NB4 (cell line): Measurements from ENCODE around the genes ISX, APOL6 and APOL4.

DNA sequence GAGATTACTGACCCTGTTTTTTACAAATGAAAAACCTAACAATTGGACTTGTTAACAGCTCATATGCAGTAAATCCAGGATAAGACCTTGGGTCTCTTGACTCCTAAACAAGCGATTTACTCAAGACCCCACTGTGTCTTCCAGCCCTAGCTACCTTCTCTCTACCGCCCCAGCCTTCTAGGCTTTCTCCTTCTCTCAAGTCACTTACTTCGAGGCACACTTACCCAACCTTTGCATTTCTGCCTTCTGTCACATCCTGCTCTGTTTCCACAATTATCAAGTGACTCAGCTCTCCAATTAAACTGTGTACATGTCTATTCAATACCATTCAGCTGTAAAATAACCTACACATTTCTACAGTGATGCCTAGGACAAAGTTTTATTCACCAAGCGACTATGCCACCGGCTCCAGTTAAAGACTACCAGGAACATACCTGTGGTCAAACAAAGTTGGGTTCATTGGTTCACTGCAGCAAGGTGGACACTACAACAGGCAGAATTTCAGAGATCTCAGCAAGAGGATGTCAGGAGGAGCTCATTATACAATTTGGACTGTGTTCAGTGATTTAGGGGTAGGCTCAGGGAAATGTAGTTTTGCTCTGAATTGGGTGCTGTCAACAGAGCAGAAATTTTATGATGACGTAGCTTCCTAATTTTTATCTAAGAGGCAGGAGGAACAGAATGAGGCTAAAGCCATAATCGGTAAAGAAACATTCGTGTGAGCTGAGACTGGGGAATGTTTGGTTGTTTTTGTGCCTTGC lies 68.9 kb downstream of the LARGE1 start:
- RRBS: no CpG with 5 or more reads among the region's 8 CpGs

GRCh38 chr22:33864363-33865390 lies 55.6 kb downstream of the LARGE1 start:
- RRBS: no CpG with 5 or more reads among the region's 13 CpGs

- RRBS: no CpG with 5 or more reads among the region's 1 CpG
Measured at GRCh38 chr22:34775577-34775895, 290.4 kb upstream of the ISX start.

- RRBS: no CpG with 5 or more reads among the region's 2 CpGs
Measured at GRCh38 chr22:34932007-34932377, 134.0 kb upstream of the ISX start.

DNA sequence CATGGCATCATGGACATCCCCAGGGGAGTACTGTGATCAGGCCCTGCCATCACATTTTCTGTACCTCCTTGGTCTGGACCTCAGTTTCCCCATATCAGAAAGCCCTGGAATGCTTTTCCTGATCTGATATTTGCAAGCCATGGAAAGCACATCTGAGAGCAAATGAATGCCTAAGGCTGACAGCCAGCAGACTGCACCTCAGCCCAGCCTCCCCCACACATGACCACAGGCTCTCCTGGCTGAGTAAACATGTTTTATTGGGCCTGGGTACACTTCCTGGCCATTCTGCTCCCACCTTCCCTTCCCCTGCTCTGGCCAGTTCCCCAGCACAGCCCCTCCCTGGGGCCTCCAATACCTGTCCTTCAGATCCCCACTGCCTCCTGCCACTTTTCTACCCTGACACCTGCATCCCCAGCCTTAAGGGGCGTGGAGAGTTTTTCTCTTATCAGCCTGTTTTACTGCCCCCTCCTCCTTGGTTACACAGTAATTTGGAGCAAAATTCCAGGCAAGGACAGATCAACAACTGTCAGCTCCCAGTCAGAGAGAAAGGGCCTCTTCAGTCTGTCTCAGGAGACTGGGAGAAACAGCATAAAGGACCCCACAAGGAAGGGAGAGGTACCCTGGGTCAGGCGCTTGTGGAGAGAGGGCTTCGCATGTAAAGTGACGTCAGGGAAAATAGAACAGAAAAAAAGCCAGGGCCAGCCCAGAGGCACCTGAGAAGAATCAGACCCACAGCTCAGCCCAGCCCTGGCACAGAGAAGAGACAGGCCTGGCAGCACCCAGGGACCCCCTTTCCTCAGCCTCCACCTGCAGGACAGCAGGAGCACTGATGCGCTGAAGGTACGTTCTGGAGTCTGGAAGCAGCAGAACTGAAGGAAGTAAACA lies at the start of gene ISX:
Gene ISX, plus strand, starts transcription at position 536 of the 885 bp plus-strand sequence.
- RRBS: no CpG with 5 or more reads among the region's 6 CpGs

GRCh38 chr22:35133652-35134421 lies 67.9 kb downstream of the ISX start:
- RRBS: no CpG with 5 or more reads among the region's 18 CpGs

DNA sequence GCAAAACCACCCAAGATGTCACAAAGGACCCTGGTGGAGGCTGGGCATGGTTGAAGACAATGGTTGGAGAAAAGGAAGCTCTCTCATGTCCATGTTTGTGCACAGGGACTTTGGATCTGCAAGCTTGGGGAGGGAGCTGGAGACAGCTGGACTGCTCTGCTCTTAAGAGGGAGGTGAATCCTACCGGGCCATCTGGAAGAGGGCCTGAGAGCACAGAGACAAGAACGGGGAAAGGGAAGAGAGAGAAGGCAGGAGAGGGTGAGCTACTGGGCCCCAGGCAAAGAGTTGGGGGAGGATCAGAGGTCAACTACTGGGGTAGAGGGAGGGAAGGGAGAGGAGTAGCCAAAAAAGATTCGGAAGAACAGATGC lies 25.1 kb upstream of the HMOX1 start:
- RRBS: no CpG with 5 or more reads among the region's 3 CpGs

GRCh38 chr22:35426237-35427173 lies 26.6 kb downstream of the MCM5 start:
- RRBS: no CpG with 5 or more reads among the region's 12 CpGs

DNA sequence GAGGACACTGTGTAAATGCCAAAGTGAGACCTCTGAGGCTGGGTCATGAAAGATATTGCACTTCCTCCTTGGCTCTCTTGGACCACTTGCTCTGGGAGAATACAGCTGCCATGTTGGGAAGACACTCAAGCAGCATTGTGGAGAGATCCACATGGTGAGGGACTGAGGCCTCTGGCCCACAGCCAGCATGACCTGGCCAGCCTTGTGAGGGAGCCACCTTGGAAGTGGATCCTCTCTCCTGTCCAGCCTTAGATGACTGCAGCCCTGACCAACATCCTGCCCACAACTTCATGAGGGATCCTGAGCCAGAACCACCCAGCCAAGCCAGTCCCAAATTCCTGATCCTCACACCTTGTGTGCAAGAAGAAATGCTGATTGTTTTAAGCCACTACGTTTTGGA lies 30.4 kb downstream of the MB start:
- RRBS: no CpG with 5 or more reads among the region's 1 CpG

- RRBS: no CpG with 5 or more reads among the region's 15 CpGs
Measured at GRCh38 chr22:35588988-35589865, 27.9 kb downstream of the MB start.

GRCh38 chr22:35648026-35648828 lies at the start of gene APOL6:
Gene APOL6, plus strand, starts transcription at chr22:35648446.
- RRBS: no CpG with 5 or more reads among the region's 15 CpGs

DNA sequence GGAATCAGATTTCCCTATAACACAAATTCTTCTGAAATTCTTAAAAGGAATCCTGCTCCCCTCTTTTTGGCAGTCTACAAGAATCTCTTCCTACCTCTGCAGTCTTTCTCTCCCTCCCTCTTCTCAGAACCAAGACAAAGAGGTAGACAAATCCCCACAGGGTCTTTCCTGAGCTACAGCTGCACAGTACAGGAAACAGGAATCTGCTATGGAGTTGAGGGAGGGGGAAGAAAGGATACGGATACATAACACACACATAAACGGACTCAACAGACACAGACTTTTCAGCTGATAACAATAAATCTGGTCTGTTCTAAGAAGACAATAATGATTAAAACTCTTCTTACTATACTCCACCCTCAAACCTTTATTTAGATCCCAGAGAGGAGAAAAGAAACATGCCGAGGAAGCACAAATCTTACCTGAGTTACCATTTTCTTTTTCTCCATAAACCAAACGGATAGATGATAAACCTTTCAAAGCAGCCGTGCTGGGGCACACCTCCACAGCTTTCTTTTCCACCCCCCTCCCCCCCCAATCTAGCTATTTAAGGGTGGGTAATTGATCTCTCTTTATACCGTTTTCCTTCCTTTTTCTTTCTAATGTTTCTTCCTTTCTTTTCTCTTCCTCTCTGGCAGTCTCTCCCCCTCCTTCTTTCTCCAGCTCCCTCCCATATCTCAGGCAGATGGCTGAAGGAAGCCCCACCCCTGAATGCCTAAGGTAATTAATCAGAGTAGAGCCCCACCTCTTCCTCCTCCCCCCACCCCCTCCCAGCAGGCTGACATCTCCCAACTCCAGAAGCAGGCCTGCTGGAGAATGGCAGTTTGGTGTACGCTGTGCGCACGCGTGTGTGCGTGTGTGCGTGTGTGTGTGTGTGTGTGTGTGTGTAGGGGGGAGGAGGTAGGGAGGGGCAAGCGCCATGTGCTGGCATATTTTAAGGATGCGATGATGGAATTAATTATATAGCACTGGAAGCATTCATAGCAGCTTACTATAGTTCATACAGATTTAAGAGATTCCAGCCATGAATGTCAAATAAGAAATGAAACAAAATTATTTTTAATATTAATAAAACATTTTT lies 122.4 kb downstream of the APOL5 start:
- RRBS: no CpG with 5 or more reads among the region's 14 CpGs

DNA sequence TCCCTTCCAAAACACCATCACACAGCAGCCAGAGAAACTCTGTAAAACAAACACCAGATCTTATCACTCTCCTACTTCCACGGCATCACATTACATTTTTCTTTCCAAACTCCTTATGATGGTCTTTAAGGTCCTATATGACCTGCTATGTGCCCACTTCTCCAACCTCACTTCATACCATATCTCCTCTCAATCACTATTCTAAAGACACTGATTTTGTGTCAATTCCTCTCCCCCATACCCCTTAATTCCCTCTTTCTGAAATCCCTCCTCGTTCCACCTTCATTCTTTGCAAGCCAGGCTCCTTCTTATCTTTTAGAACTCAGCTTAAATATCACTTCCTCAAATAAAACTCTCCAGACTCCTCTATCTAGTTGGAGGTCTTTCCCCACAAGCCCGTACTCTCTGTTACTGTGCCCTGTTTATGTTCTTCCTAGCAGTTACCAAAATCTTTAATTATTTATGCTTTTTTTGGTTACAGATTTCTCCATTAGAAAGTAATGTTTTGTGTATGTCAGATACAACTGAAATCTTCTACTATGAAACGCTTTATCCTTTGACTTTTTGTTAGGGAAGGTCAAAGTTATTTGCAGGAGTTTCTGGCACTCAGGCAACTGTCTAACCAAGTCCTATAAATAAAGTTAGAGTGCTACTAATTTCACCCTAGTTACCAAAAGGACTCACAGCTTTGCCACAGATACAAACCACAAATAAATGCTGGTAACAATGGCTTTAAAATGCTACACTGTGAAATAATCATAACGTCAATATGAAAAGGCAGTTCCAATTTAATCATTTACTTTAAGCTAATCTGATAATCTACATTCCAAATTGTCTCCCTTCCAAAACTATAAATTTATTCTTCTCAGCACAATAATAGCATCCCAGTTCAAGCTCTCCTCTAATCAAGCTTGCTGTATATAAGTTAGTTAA lies 124.5 kb downstream of the RBFOX2 start:
- RRBS: no CpG with 5 or more reads among the region's 5 CpGs

- RRBS: no CpG with 5 or more reads among the region's 9 CpGs
Measured at GRCh38 chr22:35973748-35974311, 54.8 kb downstream of the RBFOX2 start.

DNA sequence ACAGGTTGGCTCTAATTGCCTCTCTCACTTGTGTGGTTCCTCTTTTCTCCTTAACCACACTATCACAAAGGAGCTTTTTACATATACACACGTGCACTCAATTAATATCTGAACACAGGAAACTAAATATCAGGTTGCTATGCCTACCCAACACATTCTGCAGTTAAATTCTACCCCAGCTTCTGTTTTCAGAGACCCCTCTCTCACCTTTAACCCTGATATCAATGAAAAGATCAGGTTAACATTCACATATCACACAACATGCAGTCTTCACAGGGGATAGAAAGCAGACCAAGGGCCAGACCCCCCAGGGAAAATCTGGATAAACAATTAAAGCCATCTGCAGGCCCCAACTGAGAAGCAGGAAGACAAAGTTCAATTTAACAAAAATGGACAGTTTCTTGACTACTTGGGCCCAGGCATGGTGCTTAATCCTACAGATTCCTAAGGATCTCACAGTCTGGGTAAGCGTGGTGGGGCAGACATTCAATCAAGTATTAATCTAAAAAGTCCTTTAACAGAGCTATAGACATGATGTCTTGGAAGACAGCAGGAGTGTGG lies 10.8 kb downstream of the RBFOX2 start:
- RRBS: no CpG with 5 or more reads among the region's 2 CpGs

DNA sequence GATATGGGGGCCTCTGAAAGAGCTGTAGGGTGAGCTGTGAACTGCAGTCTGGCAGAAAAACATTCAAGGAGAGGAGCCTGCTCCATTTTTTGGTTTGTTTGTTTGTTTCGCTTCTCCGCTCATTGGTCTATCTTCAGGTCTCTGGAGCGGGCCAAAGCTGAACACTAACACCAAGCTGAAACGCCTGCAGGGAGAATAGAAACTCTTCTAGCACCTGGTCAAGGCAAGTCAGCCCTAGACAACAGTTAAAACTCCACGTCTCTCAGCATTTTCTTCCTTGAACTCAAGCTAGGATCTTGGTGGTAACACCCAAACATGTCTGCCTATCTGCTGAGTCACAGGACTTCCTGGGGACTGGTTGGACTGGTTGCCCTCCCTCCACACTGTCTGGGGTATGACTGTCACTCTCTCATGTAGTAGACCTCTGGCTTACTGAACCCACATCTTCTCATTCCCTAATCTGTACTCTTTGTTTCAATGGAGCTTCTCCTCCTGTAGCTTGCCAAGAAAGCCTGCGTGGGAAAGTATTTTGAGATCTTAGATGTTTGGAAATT lies 23.9 kb upstream of the RBFOX2 start:
- RRBS: no CpG with 5 or more reads among the region's 6 CpGs

GRCh38 chr22:36077150-36077738 lies 48.6 kb upstream of the RBFOX2 start:
- RRBS: no CpG with 5 or more reads among the region's 9 CpGs

GRCh38 chr22:36201504-36202302 lies at the start of gene APOL4:
Gene APOL4, minus strand, starts transcription at chr22:36201809.
- RRBS: no CpG with 5 or more reads among the region's 16 CpGs

- RRBS: no CpG with 5 or more reads among the region's 2 CpGs
Measured at GRCh38 chr22:36209413-36209783, 7.8 kb upstream of the APOL4 start.

DNA sequence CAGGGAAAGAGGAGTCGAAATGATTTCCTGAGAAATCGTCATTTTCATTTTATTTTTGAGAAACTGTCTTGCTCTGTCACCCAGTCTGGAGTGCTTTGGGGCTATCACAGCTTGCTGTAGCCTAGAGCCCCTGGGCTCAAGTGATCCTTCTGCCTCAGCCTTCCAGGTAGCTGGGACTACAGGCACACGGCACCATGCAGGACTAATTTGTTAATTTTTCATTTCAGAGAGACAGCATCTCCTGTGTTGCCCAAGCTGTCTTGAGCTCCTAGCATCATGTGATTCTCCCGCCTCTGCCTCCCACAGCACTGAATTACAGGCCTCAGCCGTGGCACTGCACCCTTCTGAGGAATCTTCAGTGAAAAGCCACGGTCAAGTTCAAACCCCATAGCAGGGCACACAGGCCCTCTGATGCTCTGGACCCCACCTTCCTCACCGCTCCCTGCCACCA lies 1.9 kb downstream of the APOL2 start:
- RRBS: no CpG with 5 or more reads among the region's 7 CpGs